Sigmoid colon (tissue), 4 donors: ENCODE measurements around a stretch of chr20.

DNA sequence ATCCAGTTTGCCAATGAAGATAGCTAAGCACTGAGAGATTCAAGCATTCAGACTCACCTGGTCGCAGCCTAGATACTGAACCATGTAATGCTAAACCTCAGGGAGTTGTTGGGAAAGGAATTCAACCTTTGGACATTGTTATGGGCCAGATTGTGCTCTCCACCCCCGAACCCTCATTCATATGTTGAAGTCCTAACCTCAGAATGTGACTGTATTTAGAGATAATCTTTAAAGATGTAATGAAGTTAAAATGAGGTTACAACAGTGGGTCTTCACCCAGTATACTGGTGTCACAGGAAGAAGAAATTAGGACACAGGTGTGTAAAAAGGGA lies 13.9 kb upstream of the KIF16B start:
- PRO-cap, result no peak
- RAMPAGE, long total RNA, 4 experiments, result no peak in any of the 4 experiments

- PRO-cap, result no peak
- RAMPAGE, long total RNA, 4 experiments, result no peak in any of the 4 experiments
These were observed 34.4 kb upstream of the KIF16B start for GRCh38 chr20:16607556-16608132.

- PRO-cap, result no peak
- RAMPAGE, long total RNA, 4 experiments, result no peak in any of the 4 experiments
These were observed 46.2 kb downstream of the RRBP1 start for GRCh38 chr20:17635777-17636365.

- PRO-cap, result no peak
- RAMPAGE, long total RNA, 4 experiments, result no peak in any of the 4 experiments
These were observed 118.9 kb downstream of the SNX5 start for GRCh38 chr20:17849360-17850503.

DNA sequence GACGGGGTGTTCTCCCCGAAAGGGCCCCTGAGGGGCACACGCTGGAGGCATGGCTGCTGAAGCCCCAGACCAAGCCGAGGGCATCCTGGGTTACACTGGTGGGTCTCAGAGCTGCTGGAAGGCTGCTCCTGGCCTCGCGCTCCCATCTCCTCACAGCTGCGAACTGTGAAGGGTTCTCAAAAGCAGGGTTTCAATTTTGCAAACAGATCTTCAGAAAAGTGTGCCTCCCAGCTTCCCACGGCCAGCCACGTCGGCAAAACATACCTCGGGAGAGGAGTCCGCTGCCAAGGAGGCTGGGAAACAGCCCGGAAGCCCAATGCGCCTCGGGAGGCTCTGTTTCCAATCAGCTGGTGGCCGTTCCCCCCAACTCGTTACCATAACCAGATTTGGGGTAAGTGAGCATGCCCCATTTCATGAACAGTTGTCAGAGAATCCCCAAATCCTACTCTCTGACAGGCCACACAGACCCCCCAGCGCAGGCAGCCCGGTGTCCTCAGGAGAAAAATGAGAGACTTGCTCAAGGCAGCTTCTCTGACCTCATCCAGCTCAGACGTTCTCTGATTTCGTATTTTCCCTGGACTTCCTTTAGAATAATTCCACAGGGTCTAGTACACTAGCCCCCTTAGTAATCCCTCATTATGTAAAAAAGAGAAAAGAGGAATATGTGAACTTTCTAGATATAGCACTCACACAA lies 98.4 kb downstream of the SNX5 start:
- PRO-cap, result no peak
- RAMPAGE, long total RNA, 4 experiments, result no peak in any of the 4 experiments

GRCh38 chr20:17873858-17874781 lies 94.5 kb downstream of the SNX5 start:
- PRO-cap, result unidirectional peak, minus-strand start at chr20:17874093
- RAMPAGE, long total RNA, 4 experiments, result no peak in any of the 4 experiments

GRCh38 chr20:17962484-17963441 lies 5.8 kb downstream of the SNX5 start:
- PRO-cap, result no peak
- RAMPAGE, long total RNA, 4 experiments, result start-site peak on the minus strand in 4 of 4 experiments, at chr20:17962872-17962947 at its widest, 84 to 1,960 reads per replicate

- PRO-cap, result no peak
- RAMPAGE, long total RNA, 4 experiments, result no peak in any of the 4 experiments
These were observed 42.8 kb downstream of the MGME1 start for GRCh38 chr20:18011438-18012105.

DNA sequence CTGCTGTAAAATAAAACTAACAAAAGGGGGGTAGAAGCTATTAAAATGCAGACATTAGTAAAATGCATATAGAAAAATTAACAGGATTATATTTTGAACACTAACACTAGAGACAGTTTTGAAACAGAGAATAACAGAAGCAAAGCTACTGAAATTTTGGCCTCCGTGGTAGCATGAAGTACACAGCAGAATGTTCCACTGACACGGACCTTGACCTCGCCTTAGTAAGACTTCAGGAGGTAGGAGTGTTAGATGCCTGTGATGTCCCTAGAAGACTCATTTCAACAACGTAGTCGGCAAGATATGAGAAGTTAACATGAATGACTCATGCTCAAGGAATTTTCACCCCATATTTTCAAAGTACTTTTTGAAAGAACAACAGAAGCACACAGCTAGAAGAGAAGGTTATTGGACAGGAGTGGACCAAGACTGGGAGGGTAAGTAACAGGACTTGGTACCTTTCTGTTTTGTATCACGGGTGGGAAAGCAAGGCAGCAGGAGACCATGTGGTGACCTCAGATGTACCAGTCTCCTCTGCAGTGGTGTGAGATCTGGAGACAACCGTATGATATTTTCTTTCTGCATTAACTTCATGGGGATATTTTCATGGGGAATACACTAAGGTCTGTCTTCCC lies 78.0 kb downstream of the DZANK1 start:
- PRO-cap, result no peak
- RAMPAGE, long total RNA, 4 experiments, result no peak in any of the 4 experiments

DNA sequence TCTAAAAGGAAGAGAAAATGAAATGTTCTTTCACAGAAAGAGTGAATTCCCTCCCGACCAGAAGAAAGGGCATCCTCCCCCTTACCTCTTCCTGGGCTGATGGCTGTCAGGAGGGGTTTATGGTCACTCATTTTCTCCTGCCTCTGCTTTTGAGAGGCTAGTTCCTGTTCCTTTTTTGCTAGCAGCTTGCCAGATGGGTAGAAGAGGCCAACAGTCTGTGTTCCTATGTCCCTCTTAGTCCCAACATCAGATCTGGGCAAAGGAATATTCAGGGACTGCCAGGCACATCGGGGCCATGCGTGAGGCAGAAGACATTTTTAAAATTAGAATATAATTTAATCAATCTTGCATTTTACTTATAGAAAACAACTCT lies 54.3 kb downstream of the DZANK1 start:
- PRO-cap, result no peak
- RAMPAGE, long total RNA, 4 experiments, result no peak in any of the 4 experiments

GRCh38 chr20:18493953-18494359 lies 3.1 kb downstream of the RBBP9 start:
- PRO-cap, result no peak
- RAMPAGE, long total RNA, 4 experiments, result no peak in any of the 4 experiments

DNA sequence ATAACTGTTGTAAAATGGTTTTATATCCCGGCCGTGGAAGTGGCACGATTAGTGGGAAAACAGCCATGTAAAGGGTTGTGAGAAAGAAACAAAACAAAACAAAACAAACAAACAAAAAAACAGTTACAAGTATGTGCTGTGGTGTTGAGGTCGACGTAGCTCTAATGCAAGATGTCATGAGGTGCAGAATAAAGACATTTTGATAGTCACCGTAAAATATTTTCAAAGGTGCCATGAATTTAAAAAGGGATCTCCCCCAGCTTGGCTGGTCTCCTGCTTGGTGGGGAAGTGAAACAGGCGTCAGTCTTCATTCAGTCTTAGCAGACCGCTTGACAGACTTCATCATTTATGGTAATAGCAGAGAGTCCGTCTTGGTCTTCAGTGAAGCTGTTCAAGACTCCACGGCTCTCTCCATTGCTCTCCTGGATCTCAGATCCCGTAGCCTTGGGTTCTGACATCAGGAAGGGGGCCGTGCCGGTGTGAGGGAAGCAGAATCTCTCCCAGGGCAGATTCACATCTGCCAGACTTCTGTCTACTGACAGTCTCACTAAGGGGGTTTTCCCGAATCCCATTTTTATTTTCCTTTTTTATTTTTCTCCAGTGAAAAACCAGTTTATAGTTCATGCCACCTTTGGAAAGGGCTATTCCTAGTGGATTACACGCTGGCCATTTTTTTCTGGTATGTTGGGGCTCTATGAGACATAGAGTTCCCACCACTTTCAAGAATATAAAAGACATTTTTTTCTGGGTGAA lies 1.6 kb downstream of the SLC24A3 start:
- PRO-cap, result no peak
- RAMPAGE, long total RNA, 4 experiments, result start-site peak on the minus strand in 1 of 4 experiments, centred at position 421 of the sequence, 12 reads per replicate

DNA sequence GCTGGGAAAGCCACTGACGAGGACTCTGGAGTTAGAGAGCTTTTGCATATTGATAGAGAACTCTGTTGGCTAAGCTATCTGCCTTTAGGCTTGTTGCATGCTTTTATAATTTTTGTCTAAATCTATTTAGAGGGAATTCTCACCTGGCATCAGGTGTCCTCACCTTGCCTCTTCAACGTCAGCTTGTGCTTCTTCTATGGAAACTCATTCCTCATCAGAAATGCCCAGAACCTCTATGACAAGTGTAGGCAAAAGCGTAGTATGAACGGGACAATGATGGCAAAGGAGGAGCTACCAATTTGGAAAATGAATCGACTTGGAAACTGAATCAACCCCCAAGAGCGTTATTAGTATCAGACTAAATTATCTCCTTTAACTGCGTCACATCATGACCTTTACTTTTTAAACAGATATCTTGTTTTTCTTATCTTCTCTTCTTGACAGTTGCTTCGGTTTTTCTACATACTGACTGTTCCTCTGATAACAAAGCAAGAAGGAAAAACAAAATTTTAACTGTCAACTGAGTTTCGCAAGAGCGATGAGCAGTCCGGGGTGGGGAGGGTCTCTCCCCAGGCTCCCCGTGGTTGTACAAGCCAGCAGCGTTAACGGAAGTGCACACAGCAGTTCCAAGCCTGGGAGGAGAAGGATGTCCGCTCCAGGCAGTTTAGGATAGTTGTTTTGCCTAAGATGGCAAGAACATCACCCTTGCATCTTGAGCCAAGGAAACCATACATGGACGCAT lies 20.4 kb downstream of the SLC24A3 start:
- PRO-cap, result no peak
- RAMPAGE, long total RNA, 4 experiments, result no peak in any of the 4 experiments

DNA sequence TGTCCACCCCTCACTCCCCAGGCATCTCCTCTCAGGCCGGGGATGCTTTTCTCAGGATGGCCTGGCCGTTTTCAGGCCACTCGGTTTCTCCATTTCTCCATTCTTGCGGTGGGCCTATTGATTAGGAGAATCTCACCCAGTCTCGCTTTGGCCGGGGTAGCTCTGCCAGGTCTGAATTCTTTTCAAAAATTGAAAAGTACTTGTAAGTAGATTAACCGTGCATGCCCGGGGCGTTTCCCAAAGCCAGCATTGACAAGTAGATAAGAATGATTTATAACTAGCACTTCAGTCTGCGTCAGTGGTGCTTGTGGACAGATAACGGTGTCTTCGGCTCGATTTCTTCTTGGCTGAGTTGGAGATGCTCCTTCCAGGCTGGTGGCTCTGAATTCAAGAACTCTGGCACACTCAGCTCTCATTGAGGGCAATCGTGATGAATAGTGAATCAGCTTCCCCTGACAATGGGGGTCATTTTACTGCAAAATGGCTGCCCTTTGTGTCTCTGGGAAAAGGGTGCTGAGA lies 29.0 kb downstream of the SLC24A3 start:
- PRO-cap, result no peak
- RAMPAGE, long total RNA, 4 experiments, result no peak in any of the 4 experiments

DNA sequence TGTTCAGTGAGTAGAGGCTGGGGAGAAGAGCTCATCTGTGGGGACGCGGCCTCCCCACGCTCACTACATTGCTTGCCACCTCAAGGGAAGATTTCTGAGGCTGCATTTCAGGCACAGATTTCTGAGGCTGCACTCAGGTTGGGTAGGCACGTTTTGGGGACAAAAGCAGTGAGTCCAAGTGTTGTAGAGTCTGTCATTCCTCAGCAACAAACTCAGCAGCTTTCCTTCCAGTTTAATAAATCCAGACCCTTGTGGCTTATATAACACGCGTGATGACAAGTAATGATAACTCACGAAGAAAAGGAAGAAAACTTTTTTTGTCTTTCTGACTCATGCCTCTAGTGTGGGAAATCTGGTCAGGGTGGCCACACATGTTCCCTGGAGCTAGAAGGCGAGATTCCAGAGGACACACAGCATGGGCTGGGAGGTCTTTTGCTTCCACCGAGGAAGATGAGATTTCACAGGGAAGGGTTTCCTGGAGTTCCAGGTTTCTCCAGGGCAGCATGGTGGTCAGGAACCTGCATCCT lies 41.9 kb downstream of the SLC24A3 start:
- PRO-cap, result no peak
- RAMPAGE, long total RNA, 4 experiments, result no peak in any of the 4 experiments

GRCh38 chr20:19283521-19284178 lies 71.2 kb downstream of the SLC24A3 start:
- PRO-cap, result no peak
- RAMPAGE, long total RNA, 4 experiments, result no peak in any of the 4 experiments

- PRO-cap, result no peak
- RAMPAGE, long total RNA, 4 experiments, result no peak in any of the 4 experiments
These were observed 17.7 kb downstream of the RIN2 start for GRCh38 chr20:19775771-19776096.

DNA sequence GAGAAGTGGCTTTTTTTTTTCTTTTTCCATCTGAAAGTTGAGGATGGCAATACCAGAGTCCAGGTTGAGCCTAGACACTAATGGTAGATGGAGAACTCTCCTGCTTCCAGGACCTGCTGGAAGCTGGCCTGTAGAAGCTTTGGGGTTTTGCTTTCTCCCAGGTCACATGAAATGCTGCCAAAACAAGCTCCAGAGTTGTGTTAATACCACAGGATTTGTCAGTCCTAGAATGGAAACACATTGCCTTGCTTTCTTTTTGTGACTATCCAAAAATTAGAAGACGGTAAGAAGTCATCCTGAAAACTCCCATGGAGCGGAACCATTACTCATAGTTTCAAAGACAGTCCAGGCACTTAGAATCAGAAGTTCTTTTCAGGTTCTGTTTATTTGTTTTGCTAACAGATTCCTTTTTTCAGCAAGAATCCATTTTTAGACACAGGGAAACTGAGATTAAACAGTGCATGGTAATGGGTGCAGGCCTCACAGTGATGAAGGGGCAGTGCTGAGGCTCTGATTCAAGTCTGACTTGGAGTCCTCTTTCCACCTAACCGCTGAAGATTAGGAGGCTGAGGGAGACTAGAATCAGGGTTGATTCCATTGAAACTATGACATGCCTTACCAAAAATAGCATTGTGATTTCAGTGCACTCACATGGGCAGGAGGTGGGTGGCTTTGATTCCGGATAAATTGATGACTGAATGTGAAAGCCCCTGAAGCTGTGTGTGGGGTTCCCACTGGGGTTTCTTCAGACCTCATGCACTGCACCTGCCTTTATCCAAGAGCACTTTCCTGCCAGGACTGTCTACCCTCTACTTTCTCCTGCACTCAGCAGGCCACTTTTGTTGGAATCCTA lies 72.3 kb upstream of the NAA20 start:
- PRO-cap, result bidirectional peak, plus-strand start at position 690 of the sequence, minus-strand start at position 553 of the sequence
- RAMPAGE, long total RNA, 4 experiments, result no peak in any of the 4 experiments

DNA sequence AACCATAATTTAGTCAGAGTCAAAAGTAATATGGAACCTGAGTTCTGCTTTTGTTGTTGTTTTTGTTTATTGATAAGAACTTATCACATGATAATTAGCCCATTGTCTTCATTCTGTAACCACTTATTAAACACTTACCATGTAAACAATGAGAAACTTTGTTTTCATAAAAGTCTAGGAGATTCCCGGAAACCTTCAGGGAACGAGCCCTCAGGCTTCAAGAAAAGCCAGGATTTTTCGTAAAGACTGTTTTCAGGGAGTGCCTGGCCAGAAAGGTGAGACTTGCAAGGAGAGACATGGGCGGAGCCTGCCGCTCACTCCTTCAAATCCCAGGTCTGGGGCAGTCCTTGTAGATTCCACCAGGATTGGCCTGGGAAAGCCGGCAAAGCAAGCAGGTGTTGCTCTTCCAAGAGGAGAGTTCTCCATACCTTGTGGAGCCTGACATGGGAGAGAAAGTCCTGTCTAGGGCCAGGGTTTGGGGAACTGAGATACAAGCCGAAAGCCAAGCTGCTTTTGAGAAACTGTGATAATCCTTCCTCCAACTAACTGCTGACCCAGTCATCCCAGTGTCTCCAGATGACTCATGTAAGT lies 69.6 kb upstream of the NAA20 start:
- PRO-cap, result no peak
- RAMPAGE, long total RNA, 4 experiments, result no peak in any of the 4 experiments

DNA sequence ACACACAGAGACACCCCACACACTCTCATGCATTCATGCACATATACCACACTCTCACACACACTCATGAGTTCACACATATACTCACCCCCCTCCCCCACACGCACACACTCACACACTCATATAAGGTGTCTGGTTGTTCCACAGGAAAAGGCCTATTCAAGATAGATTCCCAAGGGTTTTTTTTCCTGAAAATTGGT lies 145.1 kb downstream of the CFAP61 start:
- PRO-cap, result no peak
- RAMPAGE, long total RNA, 4 experiments, result no peak in any of the 4 experiments